ENCODE measurements around the genes NPY5R and TRIM75.

DNA sequence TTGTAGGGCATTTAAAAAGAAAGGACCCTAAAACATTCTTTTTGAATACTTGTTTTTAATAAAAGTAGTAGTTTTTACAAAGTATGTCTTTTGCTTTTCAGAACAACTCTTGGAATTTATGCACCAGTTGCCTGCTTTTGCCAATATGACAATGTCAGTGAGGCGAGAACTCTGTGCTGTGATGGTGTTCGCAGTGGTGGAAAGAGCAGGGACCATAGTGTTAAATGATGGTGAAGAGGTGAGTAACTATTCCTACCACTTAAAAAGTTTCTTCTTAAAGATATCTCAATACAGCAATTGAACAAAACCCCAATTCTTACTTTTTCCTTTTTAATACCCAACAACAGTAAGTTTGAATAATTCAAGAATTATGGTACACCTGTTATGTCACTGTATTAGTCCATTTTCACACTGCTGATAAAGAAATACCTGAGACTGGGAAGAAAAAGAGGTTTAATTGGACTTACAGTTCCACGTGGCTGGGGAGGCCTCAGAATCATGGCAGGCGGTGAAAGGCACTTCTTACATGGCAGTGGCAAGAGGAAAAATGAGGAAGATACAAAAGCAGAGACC is 219.5 kb downstream of the RAPGEF2 start:
- PRO-cap: no peak
CAGE:
- cytosol, long polyA plus RNA: no peak
- long polyA plus RNA: no peak
- nucleus, long polyA plus RNA: no peak

DNA sequence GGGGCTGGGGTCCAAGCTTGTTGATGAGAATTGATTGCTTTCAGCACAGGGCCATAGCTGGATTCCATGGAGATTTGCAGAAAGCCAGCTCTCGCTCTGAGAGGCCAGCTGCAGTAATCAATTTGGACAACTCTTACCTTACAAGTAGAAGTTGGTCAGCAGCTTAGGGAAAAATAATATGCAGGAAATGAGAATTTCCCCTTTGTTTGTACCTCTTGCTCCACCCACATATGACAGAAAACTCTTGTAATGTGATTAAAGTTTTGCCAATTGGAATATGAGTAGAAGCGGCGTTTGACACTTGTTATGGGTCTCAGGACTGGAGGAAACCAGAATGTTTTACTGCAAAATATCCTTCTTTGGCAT is 310.6 kb downstream of the RAPGEF2 start:
- PRO-cap: no peak
CAGE:
- cytosol, long polyA plus RNA: no peak
- long polyA plus RNA: no peak
- nucleus, long polyA plus RNA: no peak

- PRO-cap: no peak
CAGE:
- cytosol, long polyA plus RNA: no peak
- long polyA plus RNA: no peak
- nucleus, long polyA plus RNA: no peak
These were observed 437.1 kb downstream of the RAPGEF2 start for GRCh38 chr4:159539944-159540481.

DNA sequence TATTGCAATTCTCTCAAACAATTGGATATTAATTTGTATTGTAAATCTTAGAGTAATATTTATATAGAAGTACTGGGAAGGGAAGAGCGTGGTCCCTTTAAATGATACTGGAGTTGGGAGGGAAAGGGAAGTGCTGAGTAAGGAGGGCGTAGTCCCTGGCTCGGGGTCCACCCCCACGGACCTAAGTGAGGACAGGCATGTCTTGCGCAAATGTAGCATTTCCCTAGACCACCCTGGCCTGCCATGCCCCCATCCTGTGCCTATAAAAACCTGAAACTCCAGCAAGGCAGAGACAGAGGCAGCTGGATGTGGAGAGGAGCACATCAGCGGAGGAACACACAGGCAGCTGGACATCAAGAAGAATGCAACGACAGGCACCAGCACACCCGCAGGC is 346.0 kb downstream of the FSTL5 start:
- PRO-cap: no peak
CAGE:
- cytosol, long polyA plus RNA: no peak
- long polyA plus RNA: no peak
- nucleus, long polyA plus RNA: no peak

DNA sequence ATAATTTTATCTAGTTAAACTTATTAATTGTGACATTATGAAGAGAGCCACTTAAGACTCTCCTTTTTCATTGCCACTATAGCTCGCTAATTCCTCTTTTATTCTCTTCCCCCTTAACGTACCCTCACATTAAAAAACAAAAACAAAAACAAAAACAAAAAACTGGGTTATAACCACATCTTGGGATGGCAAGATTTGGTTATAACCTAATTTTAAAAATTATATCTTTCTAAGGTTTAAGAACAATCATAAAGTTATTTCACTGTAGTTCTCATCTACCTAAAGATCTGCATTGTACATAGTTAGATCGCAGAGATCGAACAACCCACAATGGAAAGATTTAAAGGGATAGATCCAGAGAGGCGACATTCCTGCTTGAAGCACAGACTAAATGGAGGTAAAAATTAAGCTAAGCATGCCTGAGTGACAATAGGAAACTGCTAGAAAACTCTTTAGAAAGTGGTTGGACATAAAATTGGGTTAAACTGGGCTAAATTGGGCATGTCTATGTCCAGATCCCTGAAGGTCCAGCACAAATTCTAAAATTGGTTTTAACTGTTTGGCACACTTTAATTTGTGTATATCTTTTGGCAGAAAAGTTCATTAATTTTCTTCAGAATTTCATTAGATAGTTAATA is 6.4 kb downstream of the NAF1 start:
- PRO-cap: no peak
CAGE:
- cytosol, long polyA plus RNA: no peak
- long polyA plus RNA: no peak
- nucleus, long polyA plus RNA: no peak

- PRO-cap: no peak
CAGE:
- cytosol, long polyA plus RNA: no peak
- long polyA plus RNA: no peak
- nucleus, long polyA plus RNA: no peak
These were observed 4.5 kb downstream of the NAF1 start for GRCh38 chr4:163161805-163162942.

DNA sequence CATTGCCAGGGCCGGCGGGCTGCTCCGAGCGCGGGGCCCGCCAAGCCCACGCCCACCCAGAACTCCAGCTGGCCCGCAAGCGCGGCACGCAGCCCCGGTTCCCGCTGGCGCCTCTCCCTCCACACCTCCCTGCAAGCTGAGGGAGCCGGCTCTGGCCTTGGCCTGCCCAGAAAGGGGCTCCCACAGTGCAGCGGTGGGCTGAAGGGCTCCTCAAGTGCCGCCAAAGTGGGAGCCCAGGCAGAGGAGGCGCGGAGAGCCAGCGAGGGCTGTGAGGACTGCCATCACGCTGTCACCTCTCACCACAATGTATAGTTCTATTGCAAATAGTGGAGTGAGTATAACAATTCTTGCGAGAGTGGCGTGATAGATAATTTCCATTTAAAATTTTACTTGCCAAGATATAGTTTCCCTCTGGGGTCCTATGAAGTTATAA is 23.3 kb upstream of the NAF1 start:
- PRO-cap: no peak
CAGE:
- cytosol, long polyA plus RNA: no peak
- long polyA plus RNA: no peak
- nucleus, long polyA plus RNA: no peak

GRCh38 chr4:163343815-163344823 is at the start of gene NPY5R:
TSS of gene NPY5R (plus strand) at chr4:163343892.
- PRO-cap: no peak
CAGE:
- cytosol, long polyA plus RNA: no peak
- long polyA plus RNA: no peak
- nucleus, long polyA plus RNA: no peak

DNA sequence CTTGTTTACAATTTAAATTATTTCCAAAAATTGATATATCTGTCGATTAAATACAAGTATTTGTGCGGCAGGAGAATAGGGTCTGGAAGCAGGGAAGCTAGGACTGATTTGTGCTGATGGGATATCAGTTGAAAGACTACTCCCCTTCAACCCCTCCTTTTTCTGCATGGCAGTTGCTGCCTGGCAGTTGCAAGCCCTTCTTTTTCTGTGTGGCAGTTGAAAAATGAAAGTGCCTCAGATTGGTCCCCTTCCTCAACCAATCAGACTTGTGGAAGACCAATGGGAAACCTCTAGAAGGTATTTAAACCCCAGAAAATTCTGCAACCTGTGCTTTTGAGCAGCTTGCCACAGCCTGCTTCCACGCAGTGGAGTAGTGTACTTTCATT is 1.6 kb upstream of the TMA16 start:
- PRO-cap: no peak
CAGE:
- cytosol, long polyA plus RNA: no peak
- long polyA plus RNA: no peak
- nucleus, long polyA plus RNA: no peak

GRCh38 chr4:163611121-163611530 is 116.6 kb downstream of the TMA16 start:
- PRO-cap: no peak
CAGE:
- cytosol, long polyA plus RNA: no peak
- long polyA plus RNA: no peak
- nucleus, long polyA plus RNA: no peak

- PRO-cap: no peak
CAGE:
- cytosol, long polyA plus RNA: no peak
- long polyA plus RNA: no peak
- nucleus, long polyA plus RNA: no peak
These were observed at the start of gene TRIM75 for GRCh38 chr4:165053615-165054108. TSS of gene TRIM75 (plus strand) at chr4:165053866.

GRCh38 chr4:165215137-165215650 is 7.8 kb downstream of the KLHL2 start:
- PRO-cap: no peak
CAGE:
- cytosol, long polyA plus RNA: no peak
- long polyA plus RNA: no peak
- nucleus, long polyA plus RNA: no peak

DNA sequence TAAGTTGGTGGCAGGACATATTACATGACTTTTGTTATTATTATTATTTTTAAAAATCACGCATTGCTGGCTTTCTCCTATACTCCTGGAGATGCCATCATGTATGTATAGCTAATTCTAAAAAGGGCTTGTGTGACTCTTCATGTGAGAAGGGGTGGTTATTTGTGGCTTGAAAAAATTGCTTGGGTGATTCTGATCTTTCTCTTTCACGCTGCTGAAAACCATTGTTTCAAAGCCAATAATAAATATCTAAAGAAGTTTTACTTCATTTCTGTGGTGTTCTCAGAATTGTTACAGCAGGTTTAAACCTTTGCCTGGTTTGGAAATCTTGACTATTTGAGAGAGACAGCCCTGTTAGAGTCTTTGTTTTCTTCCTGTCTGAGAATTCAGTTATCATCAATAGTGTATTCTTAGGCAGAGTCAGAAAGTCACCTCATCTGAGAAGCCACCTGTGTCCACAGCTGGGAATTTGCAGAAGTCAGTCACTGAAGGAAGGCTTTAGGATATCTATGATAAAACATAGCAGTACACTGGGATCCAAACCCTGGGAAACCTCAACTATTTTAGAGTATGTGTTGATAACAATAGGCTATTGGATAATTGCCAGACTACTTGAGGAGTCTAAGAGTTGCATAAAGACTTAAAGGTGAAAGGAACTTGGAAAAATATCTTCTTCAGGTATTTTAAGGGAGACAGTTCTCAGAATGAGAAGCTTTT is 8.6 kb downstream of the KLHL2 start:
- PRO-cap: no peak
CAGE:
- cytosol, long polyA plus RNA: no peak
- long polyA plus RNA: no peak
- nucleus, long polyA plus RNA: no peak

DNA sequence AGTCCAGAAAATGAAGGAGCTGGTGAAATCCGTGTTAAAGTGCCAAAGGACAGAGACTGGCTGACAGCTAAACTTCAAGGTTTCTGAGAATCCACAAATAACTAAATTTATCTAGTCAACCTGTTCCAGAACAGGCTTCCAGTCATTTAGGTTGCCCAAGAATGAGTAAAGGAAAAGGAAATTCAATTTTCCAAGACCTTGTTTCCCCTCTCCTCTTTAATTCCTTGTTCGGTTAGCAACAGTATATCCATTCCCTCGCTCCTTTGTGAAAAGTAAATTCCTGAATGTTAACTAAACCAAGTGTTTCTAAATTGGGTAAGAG is 1.0 kb downstream of the MSMO1 start:
- PRO-cap: no peak
CAGE:
- cytosol, long polyA plus RNA: no peak
- long polyA plus RNA: no peak
- nucleus, long polyA plus RNA: no peak

DNA sequence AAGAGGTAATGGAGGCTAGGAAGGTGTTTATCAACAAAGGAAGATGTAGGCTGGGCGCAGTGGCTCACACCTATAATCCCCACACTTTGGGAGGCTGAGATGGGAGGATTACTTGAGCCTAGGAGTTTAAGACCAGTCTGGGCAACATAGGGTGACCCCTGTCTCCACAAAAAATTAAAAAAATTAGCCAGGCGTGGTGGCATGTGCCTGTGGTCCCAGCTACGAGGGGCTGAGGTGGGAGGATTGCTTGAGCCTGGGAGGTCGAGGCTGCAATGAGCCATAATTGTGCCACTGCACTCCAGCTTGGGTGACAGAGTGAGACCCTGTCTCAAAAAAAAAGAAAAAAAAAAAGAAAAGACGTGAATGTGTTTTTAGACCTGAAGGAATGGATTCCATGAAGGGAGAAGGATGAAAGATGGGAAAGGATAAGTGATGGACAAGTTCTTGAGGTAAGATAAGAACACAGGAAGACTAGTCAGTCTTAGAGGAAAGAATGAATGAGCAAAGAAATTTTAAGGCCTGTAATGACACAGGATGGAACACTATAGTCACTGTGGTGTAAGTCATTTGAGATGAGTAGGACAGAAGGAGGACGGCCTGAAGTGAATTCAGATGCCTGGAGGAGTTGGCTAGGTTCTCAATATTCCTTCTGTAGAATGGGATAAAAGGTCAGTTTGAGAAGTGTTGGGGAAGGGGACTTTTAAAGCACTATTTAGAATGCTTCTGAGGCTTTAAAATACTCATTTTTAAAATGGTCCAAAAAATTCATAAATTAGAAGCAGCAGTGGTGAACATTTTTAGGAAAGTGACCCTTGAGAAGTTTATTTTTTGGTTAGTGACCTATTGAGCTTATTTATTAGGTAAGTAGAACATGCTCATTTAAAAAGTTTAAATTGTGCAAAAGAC is 3.8 kb downstream of the MSMO1 start:
- PRO-cap: no peak
CAGE:
- cytosol, long polyA plus RNA: no peak
- long polyA plus RNA: no peak
- nucleus, long polyA plus RNA: no peak

- PRO-cap: no peak
CAGE:
- cytosol, long polyA plus RNA: no peak
- long polyA plus RNA: no peak
- nucleus, long polyA plus RNA: no peak
These were observed 995 bp downstream of the CPE start for GRCh38 chr4:165379628-165380377.

DNA sequence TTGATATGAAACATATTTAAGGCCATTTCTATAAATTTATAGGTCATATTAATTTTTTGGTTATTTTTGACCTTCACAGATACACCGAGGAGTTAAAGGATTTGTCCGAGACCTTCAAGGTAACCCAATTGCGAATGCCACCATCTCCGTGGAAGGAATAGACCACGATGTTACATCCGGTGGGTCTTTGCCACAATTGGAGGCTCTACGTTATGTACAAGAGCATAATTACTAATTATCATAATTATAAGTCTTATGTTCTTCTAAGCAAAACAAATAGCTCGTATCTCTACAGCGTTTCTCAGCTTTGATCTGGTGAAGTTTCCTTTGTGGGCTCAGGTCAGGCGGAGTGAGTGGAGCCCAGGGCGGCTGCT is 114.3 kb downstream of the CPE start:
- PRO-cap: no peak
CAGE:
- cytosol, long polyA plus RNA: no peak
- long polyA plus RNA: no peak
- nucleus, long polyA plus RNA: no peak

DNA sequence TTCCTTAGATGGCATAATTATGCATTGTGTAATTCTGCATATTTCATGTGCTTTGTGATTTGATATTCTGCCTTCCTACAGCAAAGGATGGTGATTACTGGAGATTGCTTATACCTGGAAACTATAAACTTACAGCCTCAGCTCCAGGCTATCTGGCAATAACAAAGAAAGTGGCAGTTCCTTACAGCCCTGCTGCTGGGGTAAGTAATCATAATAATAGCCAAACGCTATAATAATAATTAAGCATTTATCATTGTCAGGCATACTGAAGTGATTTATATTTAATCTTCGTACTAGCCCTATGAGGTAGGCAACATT is 116.6 kb downstream of the CPE start:
- PRO-cap: no peak
CAGE:
- cytosol, long polyA plus RNA: no peak
- long polyA plus RNA: no peak
- nucleus, long polyA plus RNA: no peak

- PRO-cap: no peak
CAGE:
- cytosol, long polyA plus RNA: no peak
- long polyA plus RNA: no peak
- nucleus, long polyA plus RNA: no peak
These were observed 172.3 kb downstream of the TLL1 start for GRCh38 chr4:166045346-166045660.

- PRO-cap: no peak
CAGE:
- cytosol, long polyA plus RNA: no peak
- long polyA plus RNA: no peak
- nucleus, long polyA plus RNA: no peak
These were observed 608.4 kb downstream of the TLL1 start for GRCh38 chr4:166481418-166481822.